Fibroblast of the aortic adventitia (primary cell): ENCODE measurements around a stretch of chr2.

GRCh38 chr2:190997648-190998290 is 16.2 kb downstream of the STAT1 start:
- CAGE, long polyA plus RNA, result no peak

GRCh38 chr2:191000925-191001504 is 13.0 kb downstream of the STAT1 start:
- CAGE, long polyA plus RNA, result no peak

DNA sequence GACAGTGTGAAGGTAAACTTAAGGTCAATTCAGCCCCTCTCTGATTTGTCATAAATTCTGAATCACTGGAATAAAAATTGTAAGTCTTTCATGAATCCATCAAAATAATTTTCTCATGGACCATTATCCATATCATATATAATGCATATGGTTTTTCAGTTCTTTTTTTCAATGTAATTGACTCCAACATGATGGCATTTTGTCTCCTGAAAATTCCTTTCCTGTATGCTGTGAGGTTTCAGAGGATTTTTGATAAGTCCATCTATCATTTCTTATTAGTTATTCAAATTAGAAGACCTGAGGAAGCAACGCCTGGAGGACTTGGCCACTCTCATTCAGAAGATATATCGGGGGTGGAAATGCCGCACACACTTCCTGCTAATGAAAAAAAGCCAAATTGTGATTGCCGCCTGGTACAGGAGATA is 147.6 kb downstream of the MYO1B start:
- CAGE, long polyA plus RNA, result no peak

- CAGE, long polyA plus RNA, result no peak
Observed at GRCh38 chr2:191678360-191679141, 615 bp downstream of the NABP1 start.

GRCh38 chr2:191687680-191688381 is 9.9 kb downstream of the NABP1 start:
- CAGE, long polyA plus RNA, result no peak

GRCh38 chr2:191689274-191689590 is 11.3 kb downstream of the NABP1 start:
- CAGE, long polyA plus RNA, result no peak

GRCh38 chr2:191835480-191835865 is 11.4 kb downstream of the CAVIN2 start:
- CAGE, long polyA plus RNA, result no peak

GRCh38 chr2:191835866-191836549 is 10.9 kb downstream of the CAVIN2 start:
- CAGE, long polyA plus RNA, result no peak

DNA sequence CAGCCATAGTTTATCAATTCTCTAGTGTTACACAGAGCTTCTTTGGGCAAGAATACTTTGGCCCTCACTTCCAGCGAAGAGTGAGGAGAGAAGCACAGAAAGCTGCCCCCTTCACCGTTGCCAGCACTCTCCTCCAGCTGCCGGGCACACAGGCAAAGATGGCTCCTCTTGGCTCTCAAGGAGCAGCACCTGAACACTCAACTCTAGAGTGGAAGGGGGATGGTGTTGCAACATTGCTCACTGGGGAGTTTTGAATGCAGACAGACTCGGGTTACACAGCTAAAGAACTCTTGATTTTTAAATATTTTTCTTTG is 9.5 kb downstream of the CAVIN2 start:
- CAGE, long polyA plus RNA, result no peak

- CAGE, long polyA plus RNA, result no peak
Observed at GRCh38 chr2:191881877-191882554, 35.1 kb upstream of the CAVIN2 start.

DNA sequence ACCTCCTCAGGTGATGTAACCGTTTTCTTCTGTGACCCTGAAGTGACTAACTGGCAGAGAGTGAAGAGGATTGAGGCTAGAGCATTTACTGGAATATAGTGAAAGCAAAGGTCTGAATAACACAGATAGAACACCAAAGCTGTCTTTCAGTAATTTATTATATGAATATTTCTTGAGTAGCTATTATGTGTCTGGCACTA is 116.5 kb upstream of the CAVIN2 start:
- CAGE, long polyA plus RNA, result no peak

- CAGE, long polyA plus RNA, result no peak
Observed at GRCh38 chr2:192195966-192196242, 1.2 kb upstream of the TMEFF2 start.

DNA sequence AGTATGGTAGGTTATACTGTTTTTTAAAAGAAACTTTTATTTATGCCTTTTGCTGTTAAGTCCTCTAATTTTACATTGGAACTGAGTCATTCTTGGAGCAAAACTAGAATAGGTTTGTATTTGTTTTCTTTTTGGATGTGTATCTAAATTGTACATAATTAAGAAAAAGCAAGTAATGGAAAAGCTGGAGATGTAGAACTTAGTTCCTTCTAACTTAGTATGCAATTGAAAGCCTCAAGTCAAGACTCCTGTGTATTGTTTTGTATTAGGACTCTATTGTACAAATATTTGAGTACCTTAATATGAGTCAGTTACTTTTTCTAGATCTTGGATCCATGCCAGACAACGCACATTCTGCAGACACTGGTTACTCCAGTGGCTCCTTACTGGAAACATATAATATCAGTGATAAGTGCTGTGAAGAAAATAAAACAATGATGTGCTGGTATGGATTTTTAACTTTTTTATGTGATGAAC is 1.4 kb downstream of the SLC39A10 start:
- CAGE, long polyA plus RNA, result no peak

- CAGE, long polyA plus RNA, result no peak
Observed at GRCh38 chr2:195735345-195735976, 78.4 kb downstream of the SLC39A10 start.

- CAGE, long polyA plus RNA, result no peak
Observed at GRCh38 chr2:196138067-196138521, 33.3 kb downstream of the STK17B start.

DNA sequence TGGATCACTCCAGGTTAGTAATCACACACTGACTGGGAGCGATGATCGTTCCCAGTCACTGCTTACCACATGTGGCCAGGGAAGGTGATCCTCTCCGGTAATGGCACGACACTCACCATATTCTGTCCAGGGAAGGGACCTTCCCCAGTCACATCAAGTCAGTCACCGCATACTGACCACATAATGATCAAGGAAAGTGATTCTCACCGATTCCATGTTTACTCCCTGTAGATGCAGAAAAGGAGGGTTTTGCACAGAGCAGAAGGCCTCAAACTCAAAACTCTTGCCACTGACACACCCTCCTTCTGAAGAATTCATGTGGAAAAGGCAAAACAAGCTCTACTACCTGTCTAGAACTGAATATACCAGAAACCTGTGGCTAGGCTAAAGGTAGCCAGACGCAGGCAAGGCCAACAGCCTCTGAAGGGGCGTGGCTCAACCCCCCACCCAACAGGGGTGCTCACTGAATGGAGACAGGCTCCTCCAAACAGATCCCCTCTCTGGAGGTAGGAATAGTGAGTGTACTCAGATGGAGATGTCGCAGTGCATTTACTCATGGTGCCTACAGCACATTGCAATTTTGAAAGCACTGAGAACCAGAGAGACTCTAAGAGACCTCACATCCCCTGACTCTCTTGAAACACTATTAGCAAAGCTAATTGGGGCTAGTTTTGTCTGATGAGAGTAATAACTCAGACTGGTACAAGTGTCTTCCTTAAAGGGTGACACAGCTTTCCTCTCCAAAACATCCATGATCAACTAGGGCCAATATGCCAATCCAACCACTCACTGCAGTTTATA is 3.0 kb upstream of the STK17B start:
- CAGE, long polyA plus RNA, result no peak

- CAGE, long polyA plus RNA, result no peak
Observed at GRCh38 chr2:196175981-196176799, 4.8 kb upstream of the STK17B start.

GRCh38 chr2:196183640-196184178 is 12.3 kb upstream of the STK17B start:
- CAGE, long polyA plus RNA, result no peak

- CAGE, long polyA plus RNA, result no peak
Observed at GRCh38 chr2:196233710-196234404, 62.5 kb upstream of the STK17B start.

GRCh38 chr2:196601358-196601930 is 8.1 kb upstream of the HECW2 start:
- CAGE, long polyA plus RNA, result no peak